GM23338 (cell line): ENCODE measurements around the gene RPL19.

DNA sequence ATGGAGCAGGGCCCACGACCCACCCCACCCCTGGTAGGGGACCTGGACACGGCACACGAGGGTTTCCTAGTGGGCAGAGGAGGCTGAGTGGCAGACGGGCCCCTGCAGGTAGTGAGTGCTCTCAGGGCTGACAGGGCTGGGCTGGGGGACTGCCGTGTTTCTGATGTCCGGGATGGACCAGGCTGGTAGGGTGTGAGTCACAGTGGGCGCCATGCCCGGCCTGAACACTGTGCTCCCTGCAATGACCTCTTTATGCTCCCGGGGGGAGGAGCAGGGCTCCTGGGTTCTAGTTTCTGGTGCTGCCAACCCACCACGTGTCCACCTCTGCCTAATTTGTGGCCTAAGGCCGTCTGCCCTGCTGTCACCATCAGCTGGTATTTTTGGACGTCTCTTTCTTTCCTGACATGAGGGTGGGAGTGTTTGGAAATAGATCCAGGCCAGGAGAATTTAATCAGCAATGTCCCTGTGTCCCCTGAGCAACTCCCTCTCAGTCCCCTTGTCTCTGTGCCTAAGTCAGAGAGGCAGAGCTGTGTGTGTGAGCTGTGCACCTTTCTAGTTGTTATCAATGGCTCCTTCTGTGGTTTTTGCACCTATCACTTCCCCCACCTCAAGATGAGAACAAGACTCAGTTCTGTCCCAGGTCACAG is 26.4 kb downstream of the ARHGAP23 start:
- PRO-cap, result no peak
- RAMPAGE, long total RNA, result no peak

- PRO-cap, result unidirectional peak, minus-strand start at chr17:38456153
- RAMPAGE, long total RNA, result no peak
These were observed 27.8 kb downstream of the ARHGAP23 start for GRCh38 chr17:38455858-38456708.

DNA sequence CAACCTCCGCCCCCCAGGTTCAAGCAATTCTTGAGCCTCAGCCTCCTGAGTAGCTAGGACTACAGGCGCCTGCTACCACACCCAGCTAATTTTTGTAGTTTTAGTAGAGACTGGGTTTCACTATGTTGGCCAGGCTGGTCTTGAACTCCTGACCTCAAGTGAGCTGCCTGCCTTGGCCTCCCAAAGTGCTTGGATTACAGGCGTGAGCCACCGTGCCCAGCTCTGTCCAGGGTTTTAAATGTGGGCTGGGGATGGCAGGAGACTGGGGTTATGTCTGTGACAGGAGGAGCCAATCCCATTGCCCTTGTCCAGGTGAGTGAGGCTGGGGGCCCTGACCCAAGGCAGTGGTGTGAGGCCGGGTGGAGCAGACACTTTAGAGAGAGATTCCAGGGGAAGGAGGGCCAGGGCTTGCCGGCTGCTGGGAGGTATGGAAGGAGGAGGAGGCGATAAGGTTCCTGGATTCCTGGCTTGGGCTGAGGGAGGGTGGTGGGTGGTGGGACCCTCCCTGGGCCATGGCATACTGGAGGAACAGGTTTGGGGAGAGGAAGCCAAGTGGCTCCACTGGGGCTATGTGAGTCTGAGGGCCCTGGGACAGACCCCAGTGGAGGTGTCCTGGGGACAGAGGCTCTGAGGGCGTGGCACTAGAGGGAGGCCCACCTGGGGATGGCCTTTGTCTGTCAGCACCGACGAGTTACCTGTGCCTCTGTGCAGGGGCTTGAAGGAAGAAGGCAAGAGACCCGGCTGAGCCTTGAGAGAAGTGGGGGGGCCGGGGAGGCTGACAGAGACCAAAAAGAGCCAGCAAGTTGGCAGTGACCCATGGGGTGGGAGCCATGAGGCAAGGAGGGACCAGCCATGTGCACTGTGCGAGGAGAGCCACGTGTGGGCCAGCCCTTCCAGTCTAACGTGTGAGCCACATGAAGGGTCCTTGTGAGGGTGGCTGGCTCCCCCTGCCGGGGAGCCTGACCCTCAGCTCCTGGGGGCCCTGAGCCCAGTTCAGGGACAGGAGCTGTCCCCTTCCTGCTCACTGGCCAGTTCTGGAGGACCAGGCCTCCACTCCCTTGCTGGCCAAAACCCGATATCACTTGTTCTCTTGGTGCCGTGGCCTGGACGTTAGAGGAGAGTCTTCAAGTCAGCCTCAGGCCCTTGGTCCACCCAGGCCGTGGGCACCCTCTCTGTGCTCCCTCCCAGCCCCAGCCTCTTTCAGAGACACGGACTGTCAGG is 46.1 kb downstream of the ARHGAP23 start:
- PRO-cap, result no peak
- RAMPAGE, long total RNA, result no peak

DNA sequence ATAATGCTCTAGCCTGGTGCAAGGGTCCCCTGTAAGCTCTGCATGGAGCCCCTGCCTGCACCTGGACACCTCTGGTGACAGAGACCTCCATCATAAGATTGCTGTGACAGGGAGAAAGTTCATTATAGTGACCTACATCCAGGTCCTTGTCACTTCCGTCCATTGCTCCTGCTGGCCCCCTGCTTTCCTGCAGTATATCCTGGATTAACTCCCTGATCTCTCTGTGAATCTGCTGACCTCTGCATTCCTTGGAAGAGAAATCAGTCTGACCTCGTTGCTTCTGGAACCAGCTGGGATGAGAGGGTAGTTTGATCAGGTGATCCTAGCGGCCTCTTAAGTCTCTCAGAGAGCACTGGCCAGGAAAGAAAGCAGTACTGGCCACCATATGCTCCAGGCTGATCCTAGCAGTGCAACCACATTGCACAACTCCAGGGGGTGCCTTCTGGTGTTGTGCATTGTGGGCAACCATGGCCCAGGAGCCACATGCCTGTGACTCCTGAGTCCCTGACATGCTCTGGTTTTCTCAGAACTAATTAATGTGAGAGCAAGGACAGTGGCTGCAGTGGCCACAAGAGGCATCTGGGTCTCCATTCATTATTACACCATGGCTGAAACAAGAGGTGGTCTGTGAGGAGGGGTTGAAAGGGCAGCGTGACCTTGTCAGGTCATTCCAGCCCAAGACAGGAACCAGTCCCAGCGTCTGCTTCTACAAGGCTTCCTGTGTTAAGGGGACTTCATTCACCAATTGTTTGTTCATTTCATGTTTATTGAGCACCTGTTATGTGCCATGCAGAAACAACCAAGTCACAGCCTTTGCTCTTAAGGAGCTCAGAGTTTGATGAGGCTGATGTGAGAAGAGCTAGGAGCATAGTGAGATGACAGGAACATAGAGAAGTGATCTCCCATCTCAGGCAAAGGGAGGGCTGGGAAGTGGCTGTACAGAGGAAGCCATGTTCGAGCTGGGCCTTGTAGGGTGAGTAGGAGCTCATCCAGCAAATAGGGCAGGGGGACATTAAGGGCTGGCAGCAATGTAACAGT is 79.4 kb downstream of the ARHGAP23 start:
- PRO-cap, result bidirectional peak, plus-strand start at position 594 of the sequence, minus-strand start at position 267 of the sequence
- RAMPAGE, long total RNA, result no peak

DNA sequence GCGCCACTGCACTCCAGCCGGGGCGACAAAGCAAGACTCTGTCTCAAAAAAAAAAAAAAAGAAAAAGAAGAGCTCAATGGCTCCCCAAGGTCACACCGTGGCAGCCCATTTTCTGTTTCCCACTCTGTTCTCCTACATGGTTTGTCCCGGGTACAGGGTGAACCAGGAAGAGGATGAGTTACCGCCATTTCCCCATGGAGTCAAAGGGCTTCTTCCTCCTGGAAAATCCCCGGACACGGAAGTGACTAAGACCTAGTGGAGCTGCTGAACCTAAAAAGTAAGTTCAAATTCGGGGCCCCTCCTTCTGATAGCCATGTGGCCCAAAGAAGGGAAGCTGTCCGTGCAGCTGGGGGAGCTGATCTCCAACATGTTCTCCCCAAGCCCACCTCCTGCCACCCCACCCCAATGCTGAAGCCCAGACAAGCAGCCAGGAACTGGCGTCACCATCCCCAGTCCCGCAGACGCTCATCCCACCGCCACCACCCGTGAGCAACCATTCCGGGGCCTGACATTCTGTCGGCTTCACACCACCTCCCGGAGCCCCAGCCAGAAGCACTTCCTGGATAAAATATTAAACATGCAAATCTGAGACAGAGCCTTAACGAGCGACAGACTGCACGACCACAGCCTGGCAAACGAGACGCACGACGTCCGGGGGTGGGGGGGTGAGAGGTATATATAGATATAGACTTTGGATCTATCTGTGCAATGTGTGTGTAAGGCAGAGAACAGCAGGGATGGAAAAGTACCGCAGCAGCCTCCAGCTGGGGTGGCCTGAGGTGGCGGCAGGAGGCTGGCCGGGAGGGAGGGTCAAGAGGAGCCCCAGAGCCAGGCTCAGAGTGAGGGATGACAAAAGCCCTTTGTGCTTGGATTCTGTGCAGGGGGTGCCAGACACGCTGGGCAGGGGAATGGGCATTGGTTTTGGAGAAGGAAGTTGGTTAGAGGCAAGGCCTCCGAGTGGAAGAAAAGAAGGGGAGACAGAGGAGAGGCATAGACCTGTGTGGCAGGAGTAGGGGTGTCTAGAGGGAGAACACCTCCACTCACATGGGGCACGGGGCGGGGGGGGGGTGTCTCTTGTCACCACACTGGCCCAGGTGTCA is 17.5 kb downstream of the EPOP start:
- PRO-cap, result no peak
- RAMPAGE, long total RNA, result no peak

DNA sequence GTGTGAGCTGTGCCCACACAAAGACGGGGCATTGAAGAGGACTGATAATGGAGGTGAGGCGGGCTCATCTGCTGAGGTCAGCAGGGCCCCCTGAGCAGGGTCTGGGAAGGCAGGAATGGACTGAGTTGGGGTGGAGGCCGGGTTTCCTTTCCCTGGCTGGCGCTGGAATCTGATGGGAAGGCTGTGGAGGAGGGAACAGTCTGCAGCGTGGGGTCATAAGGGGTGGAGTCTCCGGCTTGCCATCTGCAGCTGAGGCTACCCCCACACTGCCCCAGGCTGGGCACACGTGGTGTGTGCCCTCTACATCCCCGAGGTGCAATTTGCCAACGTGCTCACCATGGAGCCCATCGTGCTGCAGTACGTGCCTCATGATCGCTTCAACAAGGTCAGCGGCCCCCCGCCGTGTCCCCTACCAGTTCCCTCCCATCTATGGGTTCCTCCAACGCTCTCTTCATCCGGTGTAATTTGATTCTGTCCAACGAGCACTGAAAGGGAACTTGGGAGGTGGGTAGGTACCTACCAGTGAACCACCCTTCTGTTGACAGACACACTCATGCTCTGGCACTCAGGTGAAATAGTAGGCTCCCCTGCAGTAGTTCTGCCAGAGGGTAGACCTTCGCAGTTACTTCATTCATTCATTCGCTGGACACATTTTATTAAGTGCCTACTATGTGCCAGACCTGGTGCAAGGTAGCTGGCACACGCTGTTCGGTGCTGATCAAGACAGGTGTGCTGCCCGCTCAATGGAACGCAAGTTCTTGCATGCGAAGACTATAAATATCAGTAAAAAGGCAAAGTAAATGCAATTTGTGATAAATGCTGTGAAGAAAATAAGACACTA is 2.6 kb downstream of the MLLT6 start:
- PRO-cap, result no peak
- RAMPAGE, long total RNA, result no peak

- PRO-cap, result no peak
- RAMPAGE, long total RNA, result no peak
These were observed 5.1 kb downstream of the MLLT6 start for GRCh38 chr17:38710087-38710682.

DNA sequence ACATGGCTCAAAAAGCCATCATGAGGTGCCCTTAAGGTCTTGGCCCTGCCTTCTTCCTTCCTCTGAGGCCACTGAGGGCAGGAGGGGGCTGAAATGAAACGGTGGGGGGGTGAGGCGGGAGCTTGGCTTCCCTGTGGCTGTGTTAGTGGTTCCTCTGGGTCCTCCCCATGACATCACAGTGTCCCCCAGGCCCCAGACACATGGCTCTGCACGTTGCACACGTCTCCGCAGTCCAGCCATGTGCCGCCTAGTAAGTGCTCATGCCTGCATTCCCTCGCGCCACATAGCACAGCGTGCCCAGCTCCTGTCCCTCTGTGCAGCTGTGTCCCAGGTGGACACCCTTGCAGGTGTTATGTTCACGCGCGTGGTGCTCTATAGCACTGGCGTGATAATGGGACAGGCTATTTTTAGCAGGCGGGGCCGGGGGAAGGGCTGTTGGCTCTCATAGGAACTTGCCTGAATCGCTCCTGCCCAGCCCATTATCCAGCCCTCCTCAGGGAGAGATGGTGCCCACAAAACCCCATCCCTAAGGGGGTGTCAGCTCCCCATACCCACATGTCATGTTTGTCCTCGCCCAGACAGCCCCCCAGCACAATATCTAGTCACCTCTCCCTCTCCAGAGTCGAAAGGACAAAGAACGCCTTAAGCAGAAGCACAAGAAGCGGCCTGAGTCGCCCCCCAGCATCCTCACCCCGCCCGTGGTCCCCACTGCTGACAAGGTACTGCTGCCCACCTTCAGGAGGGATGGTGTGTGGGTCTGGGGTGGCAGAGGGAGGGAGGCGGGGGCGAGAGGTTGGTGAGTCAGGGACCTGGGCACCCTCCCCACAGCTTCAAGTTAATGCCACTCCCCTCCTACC is 7.2 kb downstream of the MLLT6 start:
- PRO-cap, result no peak
- RAMPAGE, long total RNA, result no peak

GRCh38 chr17:38734090-38734826 is 4.1 kb downstream of the CISD3 start:
- PRO-cap, result no peak
- RAMPAGE, long total RNA, result no peak

DNA sequence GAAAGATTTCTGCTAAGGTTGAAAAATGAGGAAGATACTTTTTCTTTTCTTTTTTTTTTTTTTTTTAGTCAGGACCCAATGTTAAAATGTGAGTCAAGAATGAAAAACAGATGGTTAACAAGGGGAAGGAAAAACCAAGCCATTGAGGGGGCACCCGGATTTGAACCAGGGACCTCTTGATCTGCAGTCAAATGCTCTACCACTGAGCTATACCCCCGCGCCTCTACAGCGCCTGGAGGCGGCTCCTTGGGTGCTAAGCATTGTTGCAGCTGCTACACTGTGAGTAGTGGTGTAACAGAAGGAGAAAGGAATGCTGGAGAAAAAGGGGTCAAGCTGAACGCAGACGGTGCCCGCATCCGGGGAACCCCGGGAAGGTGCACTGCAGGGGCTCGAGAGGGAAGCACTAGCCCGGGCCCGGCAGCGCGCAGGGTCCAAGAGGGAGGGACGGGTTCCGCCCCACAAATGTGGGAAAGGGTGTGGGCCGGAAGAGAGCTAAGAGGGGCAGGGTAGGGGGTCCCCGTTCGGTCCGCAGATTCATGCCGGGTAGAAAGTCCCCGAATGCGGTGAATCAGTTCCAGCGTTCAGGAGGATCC is 615 bp upstream of the LASP1 start:
- PRO-cap, result bidirectional peak, plus-strand start at position 320 of the sequence, minus-strand start outside the sequence; bidirectional peak, plus-strand start at position 571 of the sequence, minus-strand start at position 464 of the sequence
- RAMPAGE, long total RNA, result no peak

DNA sequence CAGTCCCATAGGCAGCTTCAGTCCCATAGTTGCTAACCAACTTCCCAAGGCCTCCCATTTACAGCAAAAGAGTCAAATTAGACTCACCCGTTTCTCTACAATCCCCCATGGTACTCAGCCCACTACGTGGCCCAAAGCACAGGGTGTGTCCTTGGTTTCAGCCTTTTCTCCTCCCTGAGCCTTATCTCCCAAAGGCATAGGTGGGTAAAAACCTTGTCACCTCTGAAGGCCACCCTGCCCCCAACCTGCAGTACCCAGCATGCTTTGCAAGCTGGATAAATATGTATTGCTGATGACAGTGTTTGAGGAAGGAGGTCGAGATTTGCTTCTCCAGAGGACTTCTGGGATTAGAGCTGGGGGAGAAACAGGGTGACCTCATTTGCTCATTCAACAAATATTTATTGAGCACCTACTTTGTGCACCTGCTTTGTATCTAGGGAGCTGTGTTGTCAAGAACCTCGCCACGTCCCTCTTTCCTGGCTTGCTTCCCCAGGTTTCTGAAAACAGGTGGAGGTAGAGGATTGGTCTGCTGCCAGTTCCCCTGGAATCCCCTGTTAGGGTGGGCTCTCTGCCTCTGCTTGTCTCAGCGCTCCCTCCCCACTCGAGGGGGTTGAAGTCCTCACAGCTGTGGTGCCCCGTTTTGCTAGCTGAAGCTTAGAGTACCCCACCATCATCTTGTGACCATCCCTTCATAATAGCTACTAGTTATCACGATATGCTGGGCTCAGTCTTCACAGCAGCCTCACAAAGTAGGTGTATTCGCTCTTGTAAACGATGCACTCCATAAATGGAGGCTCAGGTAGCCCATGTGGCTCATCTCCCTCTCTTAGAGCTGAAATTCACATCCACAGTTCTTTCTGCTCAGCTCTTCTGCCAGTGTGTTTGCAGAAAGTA is 3.0 kb downstream of the LASP1 start:
- PRO-cap, result no peak
- RAMPAGE, long total RNA, result no peak

DNA sequence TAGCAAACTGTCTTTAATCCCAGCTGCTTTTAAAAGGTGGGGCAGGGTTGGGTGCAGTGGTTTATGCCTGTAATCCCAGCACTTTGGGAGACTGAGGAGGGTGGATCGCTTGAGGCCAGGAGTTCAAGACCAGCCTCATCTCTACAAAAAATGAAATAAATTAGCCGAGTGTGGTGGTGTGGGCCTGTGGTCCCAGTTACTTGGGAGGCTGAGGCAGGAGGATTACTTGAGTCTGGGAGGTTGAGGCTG is 13.1 kb downstream of the LASP1 start:
- PRO-cap, result no peak
- RAMPAGE, long total RNA, result no peak

GRCh38 chr17:38921489-38921768 is 45.8 kb downstream of the FBXO47 start:
- PRO-cap, result no peak
- RAMPAGE, long total RNA, result no peak

- PRO-cap, result unidirectional peak, plus-strand start at chr17:39047027
- RAMPAGE, long total RNA, result no peak
These were observed 79.8 kb upstream of the FBXO47 start for GRCh38 chr17:39046939-39047393.

DNA sequence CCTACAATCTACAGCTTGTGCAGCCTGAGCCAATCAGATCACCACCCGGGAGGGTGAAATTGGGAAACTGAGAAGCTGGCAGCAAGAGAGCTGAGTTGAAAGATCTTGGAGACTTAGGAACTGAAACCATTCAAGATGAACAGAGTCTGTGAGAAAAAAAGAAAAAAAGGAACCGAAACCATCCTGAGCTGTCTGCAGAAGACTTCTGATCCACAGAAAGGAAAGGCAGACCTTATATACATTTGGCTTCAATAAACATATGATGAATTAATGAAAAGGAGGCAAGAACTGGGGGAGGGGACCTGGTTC is 32.7 kb downstream of the PLXDC1 start:
- PRO-cap, result no peak
- RAMPAGE, long total RNA, result no peak

DNA sequence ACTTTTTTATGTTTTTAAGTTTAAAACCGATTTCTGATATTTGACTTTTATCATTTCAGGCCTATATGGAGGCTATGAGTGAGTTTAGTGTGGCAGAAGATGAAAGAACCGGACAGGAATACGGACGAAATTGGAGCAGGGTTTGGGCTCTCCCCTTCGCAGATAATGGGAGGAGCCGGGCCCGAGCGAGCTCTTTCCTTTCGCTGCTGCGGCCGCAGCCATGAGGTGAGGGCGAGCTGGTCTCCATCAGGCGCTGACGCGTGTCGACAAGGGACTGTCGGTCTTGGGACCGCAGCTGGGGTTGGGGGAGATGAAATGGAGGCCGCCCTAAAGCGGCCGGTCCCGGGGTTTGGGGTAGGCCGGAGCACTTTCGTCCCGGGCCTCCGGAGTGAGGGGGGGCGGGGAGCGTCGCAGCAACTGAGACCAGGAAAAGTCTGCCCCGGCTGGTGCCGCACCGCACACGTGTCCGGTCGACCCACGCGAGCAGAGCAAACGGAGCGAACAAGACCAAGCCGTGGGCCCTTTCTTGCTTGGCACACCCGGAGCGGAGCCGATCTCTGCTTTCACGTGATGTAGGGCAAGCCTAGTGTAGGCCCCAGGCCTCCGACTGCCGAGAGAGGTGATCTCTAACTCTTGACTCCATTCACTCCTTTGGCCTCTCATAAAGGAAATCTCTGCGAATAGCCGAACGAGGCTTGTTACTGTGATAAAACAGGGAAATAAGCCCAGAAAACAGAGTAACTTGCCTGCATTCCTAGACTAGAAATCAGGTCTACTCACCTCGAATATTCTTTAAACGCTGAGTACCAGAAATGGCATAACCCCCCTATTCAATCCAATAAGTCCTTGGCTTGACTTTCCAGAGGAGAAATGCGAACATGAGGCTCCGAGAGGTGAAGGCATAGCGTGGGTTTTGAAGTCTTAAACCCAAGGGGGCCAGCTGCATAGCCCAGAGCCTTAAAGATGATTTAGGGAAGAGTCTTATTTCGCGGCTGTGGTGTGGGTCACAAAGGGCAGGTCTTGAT is at the start of gene RPL19:
Gene RPL19 (plus strand): TSS at position 159 of the 1,025 bp plus-strand sequence.
- PRO-cap, result bidirectional peak, plus-strand start at position 197 of the sequence, minus-strand start outside the sequence; bidirectional peak, plus-strand start at position 988 of the sequence, minus-strand start at position 559 of the sequence
- RAMPAGE, long total RNA, result start-site peak on the plus strand centred at position 204 of the sequence, 43 bp wide, 15,889 and 1,057 reads in 2 replicates

- PRO-cap, result bidirectional peak, plus-strand start at chr17:39218126, minus-strand start at chr17:39217943
- RAMPAGE, long total RNA, result no peak
These were observed 7.9 kb downstream of the STAC2 start for GRCh38 chr17:39217776-39218303.

DNA sequence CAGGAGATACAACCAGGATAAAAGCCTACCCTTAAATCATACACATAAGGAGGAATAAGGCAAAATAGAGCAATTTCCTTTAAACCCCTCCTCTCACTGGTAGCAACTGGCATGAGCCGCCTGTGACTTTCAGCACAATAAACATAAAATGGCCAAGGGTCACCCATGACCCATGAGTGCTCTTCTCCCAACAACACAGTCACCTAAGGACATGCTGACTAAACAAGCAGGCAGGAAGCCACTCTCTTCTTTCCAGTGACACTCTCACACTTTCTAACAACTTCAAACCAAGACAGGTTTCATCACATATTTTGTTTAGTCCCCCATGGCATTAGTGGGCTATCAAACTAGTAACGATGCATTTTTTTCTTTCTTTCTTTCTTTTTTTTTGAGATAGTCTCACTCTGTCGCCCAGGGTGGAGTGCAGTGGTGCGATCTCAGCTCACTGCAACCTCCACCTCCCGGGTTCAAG is 30.9 kb upstream of the STAC2 start:
- PRO-cap, result no peak
- RAMPAGE, long total RNA, result no peak

GRCh38 chr17:39503283-39504363 is 42.3 kb downstream of the CDK12 start:
- PRO-cap, result no peak
- RAMPAGE, long total RNA, result no peak

DNA sequence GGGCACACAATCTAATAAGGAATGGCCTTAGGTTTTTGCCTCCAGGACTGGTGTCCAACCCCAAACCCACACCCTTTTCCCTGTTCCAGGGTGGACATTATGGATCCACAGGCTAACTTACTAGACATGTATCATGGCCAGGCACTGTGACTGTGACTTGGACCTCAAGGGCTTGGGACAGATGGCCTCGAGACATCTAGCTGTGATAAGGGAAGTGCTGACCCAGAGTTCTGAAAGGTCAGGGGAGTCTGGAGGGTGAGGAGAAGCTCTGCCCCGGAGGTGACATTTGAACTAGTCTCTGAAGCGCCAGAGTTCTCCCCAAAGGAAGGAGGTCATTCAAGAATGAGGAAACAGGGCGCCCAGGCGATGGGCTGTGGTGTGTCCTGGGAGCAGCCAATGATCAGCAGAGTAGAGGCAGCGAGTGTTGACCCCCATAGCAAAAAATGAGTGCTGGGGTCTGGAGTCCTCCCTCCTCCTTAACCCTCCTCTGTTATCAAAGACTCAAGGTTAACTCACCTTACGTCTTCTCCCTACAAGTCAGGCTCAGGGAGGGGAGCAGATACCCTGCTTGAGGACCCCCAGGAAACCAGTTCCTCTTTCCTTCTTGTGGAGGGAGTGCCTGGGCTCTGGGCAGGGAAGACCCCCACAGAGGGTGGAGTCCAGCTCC is 4.9 kb downstream of the STARD3 start:
- PRO-cap, result no peak
- RAMPAGE, long total RNA, result no peak